ENCODE data around the gene LRRC37A2.

DNA sequence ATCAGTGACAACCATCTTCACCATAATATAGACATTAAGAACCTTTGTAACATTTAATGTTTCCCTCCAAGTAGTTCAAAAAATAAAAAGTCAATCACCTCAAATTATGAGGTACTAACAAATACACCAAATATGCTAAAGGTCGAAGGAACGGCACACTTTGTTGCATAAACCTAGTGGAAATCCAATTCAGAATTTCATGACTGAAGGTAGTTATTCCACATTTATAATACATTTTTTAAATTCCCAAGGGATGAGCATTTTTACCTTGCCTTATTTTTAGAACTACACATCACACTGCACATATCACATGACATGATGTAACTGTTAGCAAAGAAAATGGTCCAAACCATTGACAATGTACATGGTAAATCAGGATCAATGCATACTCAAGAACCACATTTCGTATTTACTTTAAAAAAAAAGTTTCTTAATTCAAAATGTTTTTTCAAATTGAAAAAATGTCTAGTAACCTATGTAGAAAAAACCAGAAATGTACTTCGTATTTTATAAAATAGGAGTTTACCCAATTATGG, 2.5 kb downstream of the KANSL1 start:
- PRO-cap, result no peak
- RAMPAGE, long total RNA, result no peak

- PRO-cap, result no peak
- RAMPAGE, long total RNA, result no peak
Observed at GRCh38 chr17:46259841-46260353, 35.0 kb upstream of the LRRC37A start.

GRCh38 chr17:46512292-46512658, at the start of gene LRRC37A2:
Gene LRRC37A2, plus strand, starts transcription at chr17:46512468.
- PRO-cap, result no peak
- RAMPAGE, long total RNA, result no peak

GRCh38 chr17:46945132-46945961, 22.4 kb downstream of the GOSR2 start:
- PRO-cap, result no peak
- RAMPAGE, long total RNA, result no peak

DNA sequence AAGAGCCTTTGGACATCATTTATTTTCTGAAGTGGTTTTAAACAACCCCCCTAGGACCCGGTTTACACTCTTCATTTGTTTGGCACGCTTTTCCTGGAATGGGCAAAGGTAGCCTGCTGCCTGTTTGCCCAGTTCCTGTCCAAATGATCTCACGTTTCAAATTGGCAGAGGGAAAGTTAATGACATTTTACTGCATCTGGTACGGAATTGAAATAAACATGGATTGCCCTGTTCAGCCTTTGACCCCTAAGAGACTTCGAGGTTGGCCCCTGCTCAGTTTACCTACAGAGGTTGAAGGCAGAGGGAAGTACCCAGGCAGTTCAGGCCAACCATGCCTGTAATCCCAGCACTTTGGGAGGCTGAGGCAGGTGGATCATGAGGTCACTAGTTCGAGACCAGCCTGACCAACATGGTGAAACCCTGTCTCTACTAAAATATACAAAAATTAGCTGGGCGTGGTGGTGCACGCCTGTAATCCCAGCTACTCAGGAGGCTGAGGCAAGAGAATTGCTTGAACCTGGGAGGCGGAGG, 5.9 kb upstream of the RPRML start:
- PRO-cap, result no peak
- RAMPAGE, long total RNA, result no peak

- PRO-cap, result no peak
- RAMPAGE, long total RNA, result no peak
Observed at GRCh38 chr17:47292229-47292674, 31.5 kb upstream of the EFCAB13 start.

GRCh38 chr17:47431265-47431906, 99.5 kb upstream of the NPEPPS start:
- PRO-cap, result no peak
- RAMPAGE, long total RNA, result start-site peak on the minus strand at chr17:47431336-47431506, 19 reads

GRCh38 chr17:47502311-47502961, 28.5 kb upstream of the NPEPPS start:
- PRO-cap, result no peak
- RAMPAGE, long total RNA, result no peak

DNA sequence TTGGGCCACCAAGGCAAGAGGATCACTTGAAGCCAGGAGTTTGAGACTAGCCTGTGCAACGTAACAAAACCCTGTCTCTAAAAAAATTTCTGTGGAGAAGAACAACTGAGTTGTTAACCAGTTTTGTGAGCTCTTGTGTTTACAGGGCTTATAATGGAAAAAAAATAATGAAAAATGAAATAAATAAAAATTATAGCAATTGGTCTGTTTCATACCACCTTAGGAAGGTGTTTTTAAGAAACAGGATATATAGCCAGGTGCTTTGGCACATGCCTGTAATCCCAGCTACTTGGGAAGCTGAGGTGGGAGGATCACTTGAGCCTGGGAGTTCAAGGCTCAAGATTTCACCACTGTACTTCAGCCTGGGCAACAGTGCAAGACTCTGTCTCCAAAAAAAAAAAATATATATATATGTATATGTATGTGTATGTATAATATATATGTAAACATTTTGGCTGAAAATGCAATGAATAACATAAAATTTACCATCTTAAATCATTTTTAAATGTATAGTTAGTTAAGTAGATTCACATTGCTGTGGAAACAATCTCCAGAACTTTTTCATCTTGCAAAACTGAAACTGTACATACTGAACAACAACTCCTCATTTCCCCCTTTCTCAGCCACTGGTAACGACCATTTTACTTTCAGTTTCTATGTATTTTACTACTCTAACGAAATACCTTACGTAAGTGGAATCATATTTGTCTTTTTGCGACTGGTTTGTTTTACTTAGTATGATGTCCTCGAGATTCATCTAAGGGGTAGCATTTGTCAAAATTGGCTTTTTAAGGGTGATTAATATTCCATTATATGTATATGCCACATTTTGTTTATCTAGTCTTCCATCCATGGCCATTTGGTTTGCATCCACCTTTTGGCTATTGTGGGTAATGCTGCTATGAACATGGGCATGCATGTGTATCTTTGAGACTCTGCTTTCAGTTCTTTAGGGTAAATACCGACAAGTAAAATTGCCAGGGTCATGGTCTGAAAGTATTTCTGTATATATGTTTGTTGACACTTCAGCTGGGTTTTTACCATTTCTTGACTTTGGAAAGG, 10.1 kb downstream of the KPNB1 start:
- PRO-cap, result no peak
- RAMPAGE, long total RNA, result no peak

DNA sequence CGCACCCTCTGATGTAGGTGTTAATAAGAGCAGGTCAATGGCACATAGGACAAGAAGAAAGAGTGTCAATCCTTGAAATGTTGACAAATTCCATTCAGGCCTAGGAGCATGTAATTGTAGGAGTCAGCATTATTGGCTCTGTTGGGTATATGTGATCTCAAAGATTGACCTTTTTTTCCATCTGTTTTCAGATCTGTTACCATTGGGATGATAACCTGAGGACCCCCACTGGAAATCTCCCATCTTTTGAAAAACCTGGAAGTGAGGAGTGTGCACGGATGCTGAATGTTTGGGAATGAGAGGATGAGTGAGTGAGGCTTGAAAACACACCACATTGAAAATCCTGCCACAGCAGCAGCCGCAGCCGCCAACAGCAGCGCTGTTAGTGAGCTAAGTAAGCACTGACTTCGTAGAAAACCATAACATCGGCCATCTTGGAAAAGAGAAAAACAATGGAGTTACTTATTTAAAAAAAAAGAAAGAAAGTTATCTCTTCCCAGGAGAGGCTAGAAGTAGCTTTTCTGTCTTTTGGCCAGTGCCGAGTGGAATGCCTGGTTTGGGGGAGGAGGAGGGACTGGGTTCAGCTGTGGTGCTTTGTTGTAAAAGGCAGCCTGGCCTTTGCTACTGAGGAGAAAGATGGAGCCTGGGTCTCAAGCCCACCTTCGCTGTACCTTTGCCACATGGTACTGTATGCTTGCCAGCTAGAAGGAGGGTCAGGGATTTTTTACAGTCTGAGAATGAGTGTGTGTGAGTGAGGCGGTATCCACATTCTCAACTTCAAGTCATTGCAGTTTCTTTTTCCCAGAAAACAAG, 11.5 kb upstream of the TBKBP1 start:
- PRO-cap, result no peak
- RAMPAGE, long total RNA, result no peak

DNA sequence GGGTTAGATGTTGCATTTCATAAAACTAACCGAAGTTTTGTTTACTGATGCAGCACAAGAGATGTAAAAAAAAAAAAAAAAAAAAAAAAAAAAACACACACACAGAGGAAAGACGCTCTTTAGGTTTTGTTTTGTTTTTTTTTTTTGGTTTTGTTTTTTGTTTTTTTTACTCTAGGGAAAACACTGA, 11.0 kb upstream of the TBKBP1 start:
- PRO-cap, result no peak
- RAMPAGE, long total RNA, result no peak

- PRO-cap, result bidirectional peak, plus-strand start at chr17:47709170, minus-strand start at chr17:47709085; unidirectional peak, minus-strand start at chr17:47709407
- RAMPAGE, long total RNA, result no peak
Observed at GRCh38 chr17:47708929-47709733, 15.2 kb downstream of the TBKBP1 start.

DNA sequence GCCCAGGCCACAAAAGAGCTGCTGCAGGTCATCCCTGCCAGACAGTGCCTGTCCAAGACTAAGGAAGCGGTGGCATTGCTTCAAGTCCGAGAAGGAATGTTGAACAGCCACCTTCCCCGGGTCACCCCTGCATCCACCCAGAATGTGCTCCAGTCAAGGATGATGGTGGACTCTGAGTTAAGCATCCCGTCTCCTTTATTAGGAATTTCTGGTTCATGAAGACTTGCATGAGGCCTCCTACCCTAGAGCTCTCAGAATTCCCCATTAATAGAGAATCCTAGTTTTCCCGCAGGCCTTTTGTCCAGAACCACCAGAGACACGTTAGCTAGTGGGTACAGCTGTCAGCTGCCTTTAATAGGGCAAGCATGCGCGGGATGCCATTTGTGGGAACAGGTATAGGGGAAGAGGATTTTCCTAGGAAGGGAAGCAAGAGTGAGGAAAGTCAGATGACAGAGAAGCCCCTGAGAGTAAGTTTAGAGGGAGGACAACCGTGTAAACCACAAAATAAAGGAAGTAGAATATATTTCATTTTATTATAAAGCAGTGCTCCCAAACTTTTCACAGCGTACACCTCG, 1.4 kb upstream of the OSBPL7 start:
- PRO-cap, result no peak
- RAMPAGE, long total RNA, result no peak

- PRO-cap, result no peak
- RAMPAGE, long total RNA, result no peak
Observed at GRCh38 chr17:47883934-47884652, 11.9 kb upstream of the SP2 start.

GRCh38 chr17:48033600-48034154, 3.9 kb downstream of the COPZ2 start:
- PRO-cap, result unidirectional peak, plus-strand start at chr17:48033863
- RAMPAGE, long total RNA, result no peak

- PRO-cap, result no peak
- RAMPAGE, long total RNA, result no peak
Observed at GRCh38 chr17:48053147-48053838, 5.1 kb downstream of the NFE2L1 start.

DNA sequence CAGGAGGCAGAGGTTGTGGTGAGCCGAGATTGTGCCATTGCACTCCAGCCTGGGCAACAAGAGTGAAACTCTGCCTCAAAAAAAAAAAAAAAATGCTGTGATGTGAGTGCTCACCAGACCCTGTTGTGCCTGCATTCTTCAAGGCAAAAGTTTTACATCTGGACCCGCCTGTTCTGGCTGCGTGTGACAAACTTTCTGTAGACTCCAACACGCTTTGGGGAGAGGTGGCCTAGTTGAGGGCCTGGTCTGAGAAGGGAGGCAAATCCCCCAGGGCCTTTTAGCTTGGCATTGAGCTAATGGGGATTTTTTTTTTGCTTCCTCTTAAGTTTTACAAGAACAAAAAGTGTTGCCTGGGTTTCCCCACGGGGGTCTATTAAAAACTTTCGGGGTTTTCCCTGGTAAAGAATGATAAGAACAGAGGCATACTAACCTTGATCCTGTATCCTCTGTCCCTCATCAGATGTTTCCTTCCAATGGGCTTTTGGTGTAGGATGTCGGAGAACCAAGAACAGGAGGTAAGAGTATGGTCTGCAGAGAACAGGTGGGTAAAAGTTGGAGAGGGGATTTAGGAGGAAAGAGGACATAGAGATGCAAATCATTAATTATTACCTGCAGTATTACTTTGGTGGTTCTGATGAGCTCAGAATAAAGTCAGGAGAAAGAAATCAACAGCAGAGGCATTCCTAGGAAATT, 4.2 kb downstream of the SNX11 start:
- PRO-cap, result no peak
- RAMPAGE, long total RNA, result no peak

- PRO-cap, result no peak
- RAMPAGE, long total RNA, result no peak
Observed at GRCh38 chr17:48162201-48162748, 54.7 kb downstream of the SNX11 start.

GRCh38 chr17:48214017-48214328, 106.4 kb downstream of the SNX11 start:
- PRO-cap, result no peak
- RAMPAGE, long total RNA, result no peak

DNA sequence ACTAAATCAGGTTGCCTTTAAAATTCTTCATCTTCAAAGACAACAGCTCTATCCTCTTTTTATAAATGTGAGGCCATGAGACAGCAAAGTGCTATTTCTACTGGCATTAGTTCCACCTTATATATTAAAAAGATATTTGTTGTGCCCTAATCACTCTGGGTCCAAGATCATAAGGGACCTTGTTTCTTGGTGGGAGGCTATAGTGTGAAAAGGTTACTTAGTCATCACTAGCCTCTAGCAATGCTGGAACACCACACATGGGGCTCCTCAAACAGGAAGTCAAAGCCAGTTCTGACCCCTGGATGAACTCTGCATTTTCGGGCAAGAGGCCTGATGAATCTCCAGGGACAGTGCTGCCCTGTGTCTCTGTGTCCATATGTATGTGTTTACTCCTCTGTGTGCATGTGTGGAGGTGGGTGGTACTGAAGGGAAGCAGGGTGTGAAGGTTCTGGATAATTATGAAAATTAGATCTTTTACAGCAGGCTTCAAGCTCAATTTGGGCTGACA, 133.4 kb downstream of the SNX11 start:
- PRO-cap, result no peak
- RAMPAGE, long total RNA, result no peak

Measured in vagina (tissue), 1 donor.